Lower leg skin (tissue), 2 donors: ENCODE data around the gene DDX41.

DNA sequence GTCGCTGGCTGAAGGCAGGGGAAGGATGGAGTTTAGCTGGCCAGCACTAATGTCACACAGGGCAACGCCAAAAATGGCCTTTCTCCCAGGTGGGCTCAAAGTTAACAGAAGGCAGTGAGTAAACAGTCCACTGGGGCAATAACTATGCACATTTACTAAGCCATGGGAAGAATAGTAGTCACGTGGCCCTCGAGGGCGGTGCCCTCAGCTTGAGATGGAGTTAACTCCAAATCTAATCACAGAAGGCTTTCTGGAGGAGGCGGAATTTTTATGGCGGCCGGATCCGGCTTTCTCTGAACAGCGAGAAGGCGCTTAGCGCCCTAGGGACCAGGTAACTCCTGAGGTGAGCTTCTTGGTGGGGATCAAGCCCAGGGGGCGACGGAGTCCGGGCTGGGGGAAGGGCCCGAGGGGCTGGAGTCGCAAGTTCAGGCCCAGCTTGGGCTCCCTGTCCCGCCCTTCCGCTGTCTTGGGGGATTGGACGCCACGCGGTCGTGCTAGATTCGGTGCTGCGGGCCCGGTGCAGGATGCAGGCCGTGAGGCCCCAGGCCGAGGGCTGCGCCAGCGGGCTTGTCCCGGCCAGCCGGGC, 1.9 kb upstream of the NSD1 start:
- PRO-cap: no peak
- RAMPAGE, long total RNA, 2 experiments: no peak in any of the 2 experiments

GRCh38 chr5:177140091-177140482, 6.5 kb downstream of the NSD1 start:
- PRO-cap: no peak
- RAMPAGE, long total RNA, 2 experiments: start-site peak on the plus strand in 1 of 2 experiments, at chr5:177140203-177140442 at its widest, 7 reads per replicate

DNA sequence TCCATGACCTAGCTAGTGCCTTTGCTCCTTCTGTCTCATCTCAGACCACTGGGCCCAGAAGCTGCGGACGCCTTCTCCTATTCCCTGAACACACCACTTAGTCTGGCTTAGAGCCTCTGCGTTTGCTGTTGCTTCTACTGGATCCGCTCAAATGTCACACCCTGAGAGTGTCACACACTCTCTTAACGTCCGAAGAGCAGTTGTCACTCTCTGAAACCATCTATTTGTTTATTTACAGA, 1.3 kb upstream of the GRK6 start:
- PRO-cap: no peak
- RAMPAGE, long total RNA, 2 experiments: no peak in any of the 2 experiments

GRCh38 chr5:177425545-177426471, 668 bp upstream of the GRK6 start:
- PRO-cap: bidirectional peak, plus-strand start at chr5:177426062, minus-strand start at chr5:177425910; bidirectional peak, plus-strand start at chr5:177426551, minus-strand start at chr5:177426250
- RAMPAGE, long total RNA, 2 experiments: no peak in any of the 2 experiments

- PRO-cap: no peak
- RAMPAGE, long total RNA, 2 experiments: no peak in any of the 2 experiments
Measured at GRCh38 chr5:177427197-177427836, 841 bp downstream of the GRK6 start.

DNA sequence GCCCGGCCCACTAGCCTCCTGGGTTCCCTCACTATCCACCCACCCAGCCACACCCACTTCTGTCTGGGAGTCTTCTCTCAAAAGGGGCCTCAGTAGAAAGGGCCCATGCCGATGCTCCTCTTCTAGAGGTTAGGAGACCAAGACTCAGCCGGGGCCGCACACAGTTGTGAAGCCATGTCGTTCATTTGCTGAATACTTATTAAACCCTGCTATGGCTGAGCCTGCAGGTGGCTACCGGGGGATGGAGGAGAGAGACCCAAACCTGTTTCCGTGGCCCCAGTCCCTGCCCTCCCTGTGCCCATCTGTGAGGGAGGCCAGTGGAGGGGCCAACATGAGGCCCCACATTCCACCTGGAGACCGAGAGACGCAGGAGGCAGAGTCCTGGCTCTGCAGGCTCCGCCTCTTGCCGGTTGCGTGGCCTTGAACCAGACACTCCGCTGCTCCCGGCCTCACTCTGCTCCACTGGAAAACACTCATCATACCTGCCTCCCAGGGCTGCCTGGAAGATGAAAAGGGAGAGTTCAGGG, 8.7 kb downstream of the GRK6 start:
- PRO-cap: no peak
- RAMPAGE, long total RNA, 2 experiments: no peak in any of the 2 experiments

- PRO-cap: no peak
- RAMPAGE, long total RNA, 2 experiments: no peak in any of the 2 experiments
Measured at GRCh38 chr5:177441535-177442770, 4.7 kb upstream of the PRR7 start.

DNA sequence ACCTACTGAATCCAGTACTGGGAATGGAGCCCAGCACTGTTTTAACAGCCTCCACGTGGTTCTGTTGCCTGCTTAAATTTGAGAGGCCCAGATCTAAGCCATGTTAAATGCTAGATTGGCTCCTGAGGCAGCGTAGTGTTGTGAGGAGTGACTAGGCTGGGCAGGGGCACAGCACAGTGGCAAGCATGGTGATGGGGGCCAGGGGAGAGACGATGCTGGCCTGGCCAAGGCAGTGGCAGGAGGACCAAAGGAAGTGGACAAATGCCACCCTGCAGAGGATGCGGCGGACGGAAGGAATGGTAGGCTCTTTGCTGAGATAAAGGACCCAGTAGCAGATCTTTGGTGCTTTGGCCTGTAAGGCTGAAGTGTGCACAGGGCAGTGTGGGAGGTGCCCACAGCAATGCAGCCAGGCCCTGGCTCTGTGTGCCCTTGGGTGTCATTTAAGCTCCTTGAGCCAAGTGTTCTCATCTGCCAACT, 4.3 kb downstream of the PRR7 start:
- PRO-cap: no peak
- RAMPAGE, long total RNA, 2 experiments: no peak in any of the 2 experiments

DNA sequence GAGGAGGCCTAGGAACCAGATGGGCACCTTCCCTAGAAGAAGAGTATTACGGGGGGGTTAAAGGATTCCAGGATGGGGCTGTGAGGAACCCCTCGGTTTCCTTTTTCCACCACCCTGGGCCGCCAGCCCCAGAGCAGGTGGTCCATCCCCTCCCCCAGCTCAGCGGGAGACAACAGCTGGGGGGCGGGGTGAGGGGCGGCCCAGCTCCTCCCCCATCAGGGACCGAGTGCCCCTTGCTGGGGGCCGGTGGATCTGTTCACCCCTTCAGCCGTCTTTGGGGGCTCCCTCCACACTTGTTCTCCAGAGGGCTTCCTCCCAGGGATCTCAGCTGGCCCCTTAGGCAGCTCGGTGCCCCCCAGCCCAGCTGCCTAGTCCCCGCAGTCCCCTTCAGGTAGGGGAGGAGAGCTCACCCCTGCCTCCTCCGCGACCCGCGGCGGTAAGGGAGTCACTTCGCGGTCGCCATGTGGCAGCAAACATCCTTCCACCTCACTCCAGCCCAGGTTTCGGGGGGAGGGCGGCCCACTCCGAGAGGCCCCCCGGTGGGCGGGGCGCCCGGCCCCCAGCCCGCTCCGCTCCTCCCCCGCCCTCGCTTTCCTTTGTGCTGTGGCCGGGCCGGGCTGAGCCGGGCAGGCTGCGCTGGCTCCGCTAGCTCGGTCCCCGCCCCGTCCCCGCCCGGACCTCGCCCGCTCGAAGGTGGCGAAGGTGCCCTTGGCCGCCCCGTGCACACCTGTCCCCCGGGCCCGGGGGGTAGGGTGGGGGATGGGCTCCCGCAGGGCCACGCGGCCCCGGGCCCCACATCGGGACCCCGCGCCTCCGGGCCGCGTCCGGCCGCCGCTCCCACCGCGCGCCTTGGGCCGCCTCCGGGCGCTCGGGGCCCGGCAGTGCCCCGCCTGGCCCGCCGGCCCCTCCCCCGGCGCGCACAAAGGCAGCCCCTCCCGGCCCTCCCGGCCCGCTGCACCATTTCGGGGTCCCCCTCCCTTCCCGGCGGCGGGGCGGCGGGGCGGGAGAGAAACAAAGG, 759 bp downstream of the DBN1 start:
- PRO-cap: bidirectional peak, plus-strand start at position 604 of the sequence, minus-strand start at position 504 of the sequence; bidirectional peak, plus-strand start at position 984 of the sequence, minus-strand start at position 851 of the sequence
- RAMPAGE, long total RNA, 2 experiments: no peak in any of the 2 experiments

- PRO-cap: unidirectional peak, minus-strand start at chr5:177495669
- RAMPAGE, long total RNA, 2 experiments: no peak in any of the 2 experiments
Measured at GRCh38 chr5:177495322-177496005, 1.9 kb downstream of the PDLIM7 start.

DNA sequence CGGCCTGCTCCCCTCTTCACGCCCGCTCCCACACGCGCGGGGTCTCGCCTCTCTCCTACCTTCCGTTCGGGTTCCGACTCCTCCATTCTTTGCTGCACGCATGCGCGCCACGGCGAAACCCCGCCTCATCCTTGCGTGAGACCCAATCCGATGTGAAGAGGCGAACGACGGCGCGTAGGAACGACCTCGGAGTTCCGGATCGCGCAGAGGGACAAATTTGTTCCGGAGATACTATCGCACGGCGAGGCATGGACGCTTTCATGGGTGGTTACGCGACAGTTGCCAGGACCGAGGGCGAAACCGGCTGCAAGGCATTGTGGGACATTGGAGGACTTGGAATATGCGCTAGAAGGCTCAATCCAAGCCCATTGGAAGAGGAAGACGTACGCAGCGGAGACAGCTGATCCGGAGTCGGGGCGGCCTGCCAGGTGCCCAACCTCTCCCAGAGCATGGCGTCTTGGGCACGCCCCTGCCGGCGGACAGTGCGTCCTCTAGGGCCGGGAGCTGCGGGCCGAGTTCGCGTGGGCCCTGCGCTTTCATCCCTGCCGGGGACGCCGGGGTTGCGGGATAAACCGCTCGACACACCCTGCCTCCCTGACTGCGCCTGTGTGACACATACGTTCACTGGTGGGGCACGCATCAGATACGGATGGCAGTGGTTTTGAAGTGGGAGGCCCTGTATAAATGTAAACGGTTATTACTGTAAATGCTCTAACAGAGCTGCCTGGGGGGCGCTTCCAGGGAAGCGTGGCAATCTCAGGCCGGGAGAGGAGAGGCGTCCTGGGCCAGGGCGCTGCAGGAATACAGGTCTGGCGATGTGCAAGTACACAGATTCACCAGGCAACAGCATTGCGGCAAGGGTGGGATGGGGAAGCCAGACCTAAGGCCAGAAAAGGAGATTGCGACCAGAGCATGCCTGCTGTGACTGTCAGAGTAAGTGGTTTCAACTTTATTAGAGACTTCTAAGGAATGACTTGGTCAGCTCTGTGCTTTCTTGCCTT, at the start of gene DDX41:
Gene DDX41 (minus strand): TSS at position 102 of the 1,001 bp plus-strand sequence.
- PRO-cap: bidirectional peak, plus-strand start at position 368 of the sequence, minus-strand start at position 102 of the sequence
- RAMPAGE, long total RNA, 2 experiments: start-site peak on the minus strand in 2 of 2 experiments, centred at positions 69 to 89 of the sequence, 34 to 64 reads per replicate

DNA sequence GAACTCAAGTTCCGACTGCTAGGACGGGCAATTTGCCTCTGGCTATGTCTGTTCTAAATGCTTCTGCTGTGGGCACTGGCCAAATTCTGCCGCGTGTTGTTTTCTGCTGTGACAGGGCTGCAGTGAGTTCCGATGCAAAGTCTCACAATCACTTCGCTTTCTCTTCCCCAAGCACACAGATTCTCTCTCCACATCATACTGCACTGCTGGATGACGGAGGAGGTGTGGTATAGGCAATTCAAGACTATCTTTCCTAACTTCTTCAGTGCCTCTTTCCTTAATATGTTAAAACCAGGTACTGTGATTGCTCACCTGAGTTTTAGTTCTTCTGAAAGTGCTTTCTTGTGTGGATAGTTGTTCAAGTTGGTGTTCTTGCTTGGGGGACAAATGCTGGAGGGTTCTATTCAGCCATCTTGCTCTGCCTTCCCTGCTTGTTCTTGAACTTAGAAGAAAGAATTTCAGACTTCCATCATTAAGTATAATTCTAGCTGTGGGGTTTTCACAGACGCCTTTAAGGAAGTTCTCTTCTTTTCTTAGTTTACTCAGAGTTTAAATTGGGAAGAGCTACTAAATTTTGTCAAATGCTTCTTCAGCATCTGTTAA, 41.7 kb downstream of the B4GALT7 start:
- PRO-cap: no peak
- RAMPAGE, long total RNA, 2 experiments: no peak in any of the 2 experiments

GRCh38 chr5:177670055-177670486, 70.1 kb downstream of the B4GALT7 start:
- PRO-cap: no peak
- RAMPAGE, long total RNA, 2 experiments: no peak in any of the 2 experiments

DNA sequence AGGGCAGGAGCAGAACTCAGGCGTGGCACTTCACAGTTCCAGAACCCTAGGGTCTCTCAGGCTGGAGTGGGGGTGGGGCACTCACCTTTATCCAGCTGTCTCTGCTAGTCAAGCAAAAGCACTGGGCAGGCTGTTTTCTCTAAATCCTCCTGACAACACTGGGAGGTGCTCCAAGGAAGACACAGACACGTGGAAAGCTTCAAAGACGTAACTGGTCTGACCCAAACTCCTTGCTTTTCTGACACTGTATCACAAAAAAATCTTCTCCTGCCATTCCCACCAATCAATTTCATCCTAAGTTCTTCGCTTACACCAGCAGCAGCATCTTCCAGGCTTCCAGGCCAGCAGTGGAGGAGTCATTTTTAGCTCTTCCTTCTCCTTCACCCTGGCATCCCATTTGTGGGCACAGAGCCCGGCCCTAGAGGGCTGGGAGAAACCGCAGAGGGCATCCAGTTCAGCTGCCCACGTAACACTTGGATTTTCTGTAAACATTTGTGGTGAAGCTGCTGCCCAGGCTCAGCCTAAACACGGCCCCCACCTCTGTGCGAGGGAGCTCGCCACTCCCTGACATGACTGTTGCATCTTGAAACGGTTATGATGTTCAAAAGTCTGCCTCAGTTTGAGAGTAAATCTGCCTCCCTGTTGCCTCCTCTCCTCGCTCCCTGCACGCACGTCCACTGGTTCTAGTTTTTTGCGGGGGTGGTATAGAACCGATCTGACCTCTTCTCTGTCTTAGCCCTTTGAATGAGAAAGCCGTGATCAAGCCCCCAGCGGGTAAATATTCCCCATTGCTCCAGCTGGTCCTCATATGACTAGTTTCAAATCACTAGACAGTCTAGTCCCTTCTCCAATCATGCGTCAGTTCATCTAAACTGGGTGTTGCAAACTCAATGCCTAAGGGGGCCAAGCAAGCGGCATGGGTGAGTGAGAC, 35.1 kb upstream of the N4BP3 start:
- PRO-cap: no peak
- RAMPAGE, long total RNA, 2 experiments: no peak in any of the 2 experiments

GRCh38 chr5:178148392-178149575, 4.9 kb downstream of the NHP2 start:
- PRO-cap: no peak
- RAMPAGE, long total RNA, 2 experiments: no peak in any of the 2 experiments

DNA sequence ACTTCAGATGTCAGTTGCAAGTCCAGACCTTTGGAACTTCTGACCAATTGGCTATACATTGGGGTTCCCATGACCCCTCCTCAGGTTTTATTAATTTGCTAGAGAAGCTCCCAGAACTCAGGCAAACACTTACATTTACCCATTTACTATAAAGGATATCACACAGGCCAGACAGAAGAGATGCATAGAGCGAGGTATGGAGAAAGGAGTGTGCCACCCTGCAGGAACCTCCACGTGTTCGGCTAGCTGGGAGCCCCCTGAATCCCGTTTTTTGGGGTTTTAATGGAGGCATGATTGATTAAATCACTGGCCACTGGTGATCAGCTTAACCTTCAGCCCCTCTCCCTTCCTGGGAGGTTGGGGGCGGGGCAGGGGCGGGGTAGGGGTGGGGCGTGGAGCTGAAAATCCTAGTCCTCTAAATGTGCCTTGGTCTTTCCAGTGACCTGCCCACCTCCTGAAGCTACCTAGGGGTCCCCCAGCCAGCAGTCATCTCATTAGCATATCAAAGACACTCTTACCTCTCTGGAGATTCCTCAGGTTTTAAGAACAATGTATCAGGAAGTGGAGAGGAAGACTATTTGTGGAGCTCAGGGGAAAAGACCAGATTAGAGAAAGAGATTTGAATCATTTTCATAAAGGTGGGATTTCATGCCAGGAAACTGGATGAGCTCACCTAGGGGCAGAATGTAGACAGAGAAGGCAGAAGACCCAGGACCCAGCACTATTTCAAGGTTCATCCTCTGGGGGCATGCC, 7.2 kb downstream of the GMCL2 start:
- PRO-cap: no peak
- RAMPAGE, long total RNA, 2 experiments: no peak in any of the 2 experiments

DNA sequence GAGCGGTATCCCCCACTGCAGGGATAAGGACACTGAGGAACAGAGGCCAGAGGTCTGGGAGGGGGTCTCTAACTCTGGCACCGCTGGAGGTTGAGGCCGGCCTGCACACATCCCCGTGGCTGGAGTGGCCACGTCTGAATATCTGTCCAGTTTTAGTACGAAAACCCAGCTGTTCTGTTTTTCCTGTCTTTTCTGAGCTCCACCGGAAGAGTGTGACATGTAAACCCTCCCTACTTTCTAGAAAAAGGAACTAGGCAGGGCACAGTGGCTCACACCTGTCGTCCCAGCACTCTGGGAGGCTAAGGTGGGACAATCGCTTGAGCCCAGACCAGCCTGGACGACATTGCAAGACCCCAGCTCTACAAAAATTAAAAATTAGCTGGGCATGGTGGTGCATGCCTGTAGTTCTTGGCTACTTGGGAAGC, 8.1 kb upstream of the PHYKPL start:
- PRO-cap: no peak
- RAMPAGE, long total RNA, 2 experiments: no peak in any of the 2 experiments

- PRO-cap: no peak
- RAMPAGE, long total RNA, 2 experiments: no peak in any of the 2 experiments
Measured at GRCh38 chr5:178330643-178331158, 98.1 kb upstream of the PHYKPL start.

GRCh38 chr5:178331349-178332311, 99.0 kb upstream of the PHYKPL start:
- PRO-cap: no peak
- RAMPAGE, long total RNA, 2 experiments: no peak in any of the 2 experiments

DNA sequence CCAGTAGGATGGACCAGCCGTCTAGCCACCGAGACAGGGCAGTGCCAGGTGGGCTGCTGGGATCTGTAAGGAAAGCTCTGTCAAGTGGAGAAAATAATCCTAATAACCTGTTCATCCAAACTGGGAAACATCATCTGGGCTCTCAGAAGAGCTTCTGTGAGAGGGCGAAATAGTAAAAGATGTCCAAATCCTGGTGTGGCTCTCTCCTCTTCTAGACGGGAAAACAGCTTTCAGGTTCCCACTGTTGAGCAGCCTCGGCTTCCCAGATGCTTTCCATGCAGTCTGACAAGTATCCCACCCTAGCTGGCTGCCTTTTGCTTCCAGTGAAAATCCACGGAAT, 129.9 kb downstream of the COL23A1 start:
- PRO-cap: no peak
- RAMPAGE, long total RNA, 2 experiments: no peak in any of the 2 experiments